MCF 10A (cell line): ENCODE measurements around a stretch of chr2.

- PRO-cap: no peak
- RRBS: no CpG with 5 or more reads among the region's 11 CpGs
Measured at GRCh38 chr2:239126413-239126675, 274.5 kb downstream of the HDAC4 start.

GRCh38 chr2:239221929-239222759, 178.7 kb downstream of the HDAC4 start:
- PRO-cap: no peak
- RRBS: no CpG with 5 or more reads among the region's 16 CpGs

- PRO-cap: no peak
- RRBS: no CpG with 5 or more reads among the region's 15 CpGs
Measured at GRCh38 chr2:239222760-239223377, 178.0 kb downstream of the HDAC4 start.

DNA sequence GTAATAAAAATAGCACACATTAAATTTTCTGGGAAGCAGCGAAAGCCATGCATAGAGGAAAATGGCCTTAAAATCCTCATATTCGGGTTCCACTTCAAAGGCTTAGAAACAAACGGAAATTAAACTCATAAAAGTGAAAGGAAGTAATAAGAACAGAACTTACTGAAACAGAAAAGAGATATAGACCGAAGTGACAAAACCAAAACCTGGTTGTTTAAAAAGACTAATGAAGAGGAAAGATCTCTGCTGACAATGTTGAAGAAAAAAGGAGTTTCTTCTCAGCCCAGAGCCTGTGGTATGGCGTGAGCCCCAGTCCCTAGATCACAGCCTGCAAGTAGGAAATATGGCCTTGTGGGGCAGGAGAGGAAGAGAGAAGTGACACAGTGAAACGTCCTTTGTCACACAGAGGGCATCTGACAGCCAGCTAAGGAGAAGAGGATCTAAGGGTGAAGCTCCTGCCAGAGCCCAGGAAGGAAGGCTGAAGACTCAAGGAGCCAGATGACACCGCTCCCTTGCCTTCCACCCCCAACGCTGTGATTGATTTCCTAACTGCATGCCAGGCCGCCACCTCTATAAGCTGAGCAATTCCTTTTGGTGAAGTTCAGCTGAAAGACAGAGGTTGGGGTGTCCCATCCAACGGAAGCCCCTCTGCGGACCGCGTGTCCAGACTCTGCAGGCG, 141.2 kb downstream of the HDAC4 start:
- PRO-cap: no peak
- RRBS: no CpG with 5 or more reads among the region's 14 CpGs

DNA sequence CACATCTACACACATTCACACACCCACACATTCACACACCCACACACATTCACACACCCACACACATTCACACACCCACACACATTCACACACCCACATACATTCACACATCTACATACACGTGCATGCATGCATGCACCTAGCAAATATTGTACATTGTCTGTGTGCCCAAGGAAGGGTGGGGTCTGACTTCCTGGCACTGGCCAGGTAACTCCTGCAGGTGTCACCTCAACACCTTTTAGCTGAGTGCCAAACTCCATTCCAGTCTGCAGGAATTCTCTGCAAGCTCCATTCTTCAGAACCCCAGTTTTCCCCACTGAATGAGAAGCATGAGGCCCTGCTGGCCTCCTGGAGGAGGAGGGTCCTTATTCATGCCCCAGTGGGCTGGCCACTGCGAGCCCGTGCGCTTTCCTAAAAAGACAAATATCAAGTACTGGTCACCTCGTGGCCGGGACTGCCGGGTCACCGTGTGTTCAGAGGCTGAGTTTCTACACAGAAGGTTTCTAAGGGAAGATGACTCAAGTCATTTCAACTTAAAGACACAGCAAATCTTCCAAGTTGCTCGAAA, 131.5 kb downstream of the HDAC4 start:
- PRO-cap: no peak
- RRBS: no CpG with 5 or more reads among the region's 9 CpGs

- PRO-cap: no peak
- RRBS: no CpG with 5 or more reads among the region's 10 CpGs
Measured at GRCh38 chr2:239321636-239322519, 78.9 kb downstream of the HDAC4 start.

GRCh38 chr2:239378661-239379155, 22.1 kb downstream of the HDAC4 start:
- PRO-cap: no peak
- RRBS: no CpG with 5 or more reads among the region's 12 CpGs

DNA sequence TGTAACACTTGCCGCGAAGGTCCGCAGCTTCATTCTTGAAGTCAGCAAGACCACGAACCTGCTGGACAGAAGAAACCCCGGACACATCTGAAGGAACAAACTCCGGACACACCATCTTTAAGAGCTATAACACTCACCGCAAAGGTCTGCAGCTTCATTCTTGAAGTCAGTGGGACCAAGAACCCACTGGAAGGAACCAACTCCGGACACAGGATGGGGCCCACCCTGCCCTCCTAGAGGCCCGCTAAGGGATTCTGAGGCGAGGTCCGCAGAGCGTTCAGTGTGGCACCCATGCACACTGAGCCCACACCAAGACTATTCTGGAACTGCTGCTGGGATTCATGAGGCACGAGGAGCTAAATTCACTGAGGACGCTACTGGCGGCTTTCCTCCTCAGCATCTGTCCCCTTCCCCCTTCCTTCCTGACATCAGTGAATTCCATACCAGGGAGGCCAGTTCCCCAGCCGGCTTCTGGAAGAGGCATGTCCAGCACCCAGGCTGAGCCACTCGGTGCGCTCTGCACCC, 11.4 kb downstream of the HDAC4 start:
- PRO-cap: no peak
- RRBS: 98% methylated on average over 3 of the region's 18 CpGs

- PRO-cap: unidirectional peak, minus-strand start at chr2:240127004
- RRBS: no CpG with 5 or more reads among the region's 7 CpGs
Measured at GRCh38 chr2:240126892-240127158, 9.3 kb downstream of the COPS9 start.

GRCh38 chr2:240232495-240232874, 92.0 kb upstream of the OTOS start:
- PRO-cap: no peak
- RRBS: 81% methylated on average over 4 of the region's 16 CpGs

- PRO-cap: no peak
- RRBS: no CpG with 5 or more reads among the region's 22 CpGs
Measured at GRCh38 chr2:240233637-240234496, 93.4 kb upstream of the OTOS start.

GRCh38 chr2:240426750-240427336, 8.6 kb upstream of the GPC1 start:
- PRO-cap: no peak
- RRBS: no CpG with 5 or more reads among the region's 10 CpGs

GRCh38 chr2:240566125-240566930, 2.0 kb upstream of the RNPEPL1 start:
- PRO-cap: bidirectional peak, plus-strand start at chr2:240566290, minus-strand start at chr2:240566265; bidirectional peak, plus-strand start at chr2:240566751, minus-strand start at chr2:240566462
- RRBS: 3% methylated on average over 10 of the region's 47 CpGs

DNA sequence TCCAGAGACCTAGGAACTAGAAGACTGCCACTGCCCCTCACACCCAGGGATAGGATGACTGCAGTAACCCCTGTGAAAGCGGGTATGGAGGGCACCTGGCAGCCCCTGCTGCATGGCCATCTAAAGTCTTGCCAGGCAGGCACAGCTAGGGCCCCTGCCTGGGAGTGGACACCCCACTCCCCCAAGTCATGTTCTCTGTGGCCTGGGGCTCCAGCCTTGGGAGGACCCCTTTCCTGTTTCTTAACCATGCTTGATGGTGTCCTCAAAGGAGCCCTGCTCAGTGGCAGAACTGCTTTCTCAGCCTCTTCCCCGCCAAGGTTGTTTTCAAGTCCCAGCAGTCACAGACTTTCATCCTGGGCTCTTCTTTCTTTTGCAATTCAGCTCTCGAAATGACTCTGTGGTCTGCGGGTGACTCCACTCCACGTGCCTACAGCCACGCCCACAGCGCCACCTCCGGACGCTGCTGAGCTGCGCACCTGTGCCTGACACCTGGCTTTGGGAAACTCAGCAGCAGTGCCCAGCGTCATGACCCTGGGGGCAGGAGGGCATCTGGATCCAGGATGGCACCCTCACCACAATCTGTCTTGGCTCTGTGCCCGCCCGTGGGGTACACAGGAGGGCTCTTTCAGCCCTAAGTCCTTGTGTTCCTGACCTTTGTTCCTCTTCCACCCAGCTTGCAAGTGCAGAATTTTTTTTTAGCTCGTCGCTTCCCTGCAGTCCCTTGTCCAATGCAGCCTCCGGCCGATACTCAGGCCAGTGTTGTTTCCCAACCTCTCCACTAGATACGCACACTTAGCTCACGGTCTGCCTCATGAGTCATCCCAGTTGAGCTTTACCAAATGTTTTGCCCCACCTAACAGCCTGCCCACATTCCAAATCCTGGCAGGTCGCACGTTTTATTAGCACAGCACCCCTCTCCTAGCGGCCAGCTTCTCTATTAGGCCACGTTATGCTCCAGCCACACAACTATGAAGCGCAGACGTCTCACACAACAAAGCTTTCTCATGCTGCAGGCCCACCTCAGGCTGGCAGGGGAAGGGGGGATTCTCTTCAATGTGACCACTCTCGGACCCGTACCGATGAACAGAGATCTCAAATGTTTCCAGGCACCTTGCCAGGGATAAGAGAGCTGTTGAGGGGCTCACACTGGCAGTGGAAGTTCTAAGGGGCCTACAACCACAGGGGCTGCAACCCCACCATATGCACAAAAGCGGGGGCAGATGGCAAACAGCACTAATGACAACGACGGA, 6.6 kb upstream of the CAPN10 start:
- PRO-cap: bidirectional peak, plus-strand start at position 386 of the sequence, minus-strand start at position 390 of the sequence; bidirectional peak, plus-strand start at position 937 of the sequence, minus-strand start at position 730 of the sequence
- RRBS: no CpG with 5 or more reads among the region's 31 CpGs

DNA sequence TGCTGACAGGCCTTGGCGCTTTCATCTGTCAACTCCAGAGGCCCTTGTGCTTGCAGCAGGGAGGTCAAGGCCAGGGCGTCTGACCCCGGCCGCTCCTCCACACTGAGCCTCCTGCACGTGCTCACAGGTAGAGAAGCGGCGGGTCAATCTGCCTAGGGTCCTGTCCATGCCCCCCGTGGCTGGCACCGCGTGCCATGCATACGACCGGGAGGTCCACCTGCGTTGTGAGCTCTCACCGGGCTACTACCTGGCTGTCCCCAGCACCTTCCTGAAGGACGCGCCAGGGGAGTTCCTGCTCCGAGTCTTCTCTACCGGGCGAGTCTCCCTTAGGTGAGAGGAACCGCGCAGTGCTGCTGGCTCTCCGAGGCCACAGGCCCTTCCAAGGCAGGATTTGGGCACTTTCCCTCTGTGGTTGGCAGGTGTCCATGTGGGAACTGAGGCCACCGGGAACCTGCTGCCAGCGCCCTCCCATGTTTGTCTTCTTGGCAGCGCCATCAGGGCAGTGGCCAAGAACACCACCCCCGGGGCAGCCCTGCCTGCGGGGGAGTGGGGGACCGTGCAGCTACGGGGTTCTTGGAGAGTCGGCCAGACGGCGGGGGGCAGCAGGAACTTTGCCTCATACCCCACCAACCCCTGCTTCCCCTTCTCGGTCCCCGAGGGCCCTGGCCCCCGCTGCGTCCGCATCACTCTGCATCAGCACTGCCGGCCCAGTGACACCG, 9.8 kb downstream of the CAPN10 start:
- PRO-cap: no peak
- RRBS: 79% methylated on average over 8 of the region's 39 CpGs

- PRO-cap: no peak
- RRBS: 1% methylated on average over 5 of the region's 34 CpGs
Measured at GRCh38 chr2:240991329-240992285, 6.8 kb upstream of the SNED1 start.

GRCh38 chr2:241035245-241036026, 37.0 kb downstream of the SNED1 start:
- PRO-cap: no peak
- RRBS: no CpG with 5 or more reads among the region's 41 CpGs

DNA sequence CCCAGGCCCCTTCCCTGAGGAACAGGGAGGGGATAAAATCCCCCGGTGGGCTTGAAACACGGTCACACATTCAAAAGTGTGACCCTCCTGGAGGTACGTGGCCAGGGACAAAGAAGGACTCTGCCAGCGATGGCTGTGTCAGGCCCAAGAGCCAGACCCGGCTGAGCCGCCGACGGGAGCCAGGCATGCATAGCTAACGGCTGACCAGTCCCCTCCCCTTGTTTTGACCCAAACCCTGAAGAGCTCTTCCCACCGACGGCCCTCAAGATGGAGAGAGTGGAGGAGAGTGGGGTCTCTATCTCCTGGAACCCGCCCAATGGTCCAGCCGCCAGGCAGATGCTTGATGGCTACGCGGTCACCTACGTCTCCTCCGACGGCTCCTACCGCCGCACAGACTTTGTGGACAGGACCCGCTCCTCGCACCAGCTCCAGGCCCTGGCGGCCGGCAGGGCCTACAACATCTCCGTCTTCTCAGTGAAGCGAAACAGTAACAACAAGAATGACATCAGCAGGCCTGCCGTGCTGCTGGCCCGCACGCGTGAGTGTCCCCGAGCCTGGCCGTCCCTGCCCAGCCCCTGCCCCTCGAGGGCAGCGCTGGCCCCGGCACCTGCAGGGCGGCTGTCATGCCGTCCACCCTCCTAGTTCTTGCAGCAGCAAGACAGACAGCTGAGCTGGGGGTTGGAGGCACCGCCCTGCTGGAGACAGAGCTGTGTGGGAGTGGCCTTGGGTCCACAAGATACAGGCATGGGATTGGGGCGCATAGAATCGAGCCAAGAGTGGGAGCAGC, 36.8 kb downstream of the MTERF4 start:
- PRO-cap: no peak
- RRBS: no CpG with 5 or more reads among the region's 40 CpGs

GRCh38 chr2:241081987-241083075, 19.8 kb downstream of the MTERF4 start:
- PRO-cap: no peak
- RRBS: 54% methylated on average over 3 of the region's 26 CpGs

GRCh38 chr2:241148305-241148673, 983 bp downstream of the PASK start:
- PRO-cap: no peak
- RRBS: no CpG with 5 or more reads among the region's 2 CpGs